Mammary microvascular endothelial cell (primary cell): ENCODE results near the genes MIOX and RABL2B.

- RAMPAGE, long total RNA = no peak
These were observed 8.5 kb upstream of the MAPK11 start for GRCh38 chr22:50278417-50279301.

- RAMPAGE, long total RNA = no peak
These were observed 7.2 kb downstream of the PLXNB2 start for GRCh38 chr22:50300135-50300752.

DNA sequence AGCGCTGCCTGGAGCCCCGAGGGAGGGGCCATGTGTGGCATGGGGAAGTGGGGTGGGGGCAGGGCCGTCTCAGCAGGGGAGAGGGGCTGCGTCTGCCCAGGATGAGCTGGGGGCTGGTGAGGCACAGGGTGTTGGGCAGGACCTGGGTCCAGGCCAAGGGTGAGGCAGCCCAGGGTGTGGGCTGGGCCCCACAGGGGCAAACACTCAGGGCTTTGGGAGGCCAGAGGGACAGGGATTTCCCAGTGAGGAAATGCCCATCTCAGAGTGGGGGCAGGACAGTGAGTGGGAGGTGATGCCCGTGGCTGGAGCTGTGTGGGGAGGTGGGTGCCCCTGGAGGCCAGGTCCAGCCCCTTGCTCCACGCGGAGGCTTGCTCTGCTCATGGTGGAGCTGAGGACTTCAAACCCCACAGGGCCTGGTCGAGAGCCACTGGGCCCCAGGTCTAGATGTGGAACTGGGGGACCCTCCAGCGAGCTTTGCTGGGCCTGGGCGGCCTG, 5.3 kb downstream of the PLXNB2 start:
- RAMPAGE, long total RNA = no peak

DNA sequence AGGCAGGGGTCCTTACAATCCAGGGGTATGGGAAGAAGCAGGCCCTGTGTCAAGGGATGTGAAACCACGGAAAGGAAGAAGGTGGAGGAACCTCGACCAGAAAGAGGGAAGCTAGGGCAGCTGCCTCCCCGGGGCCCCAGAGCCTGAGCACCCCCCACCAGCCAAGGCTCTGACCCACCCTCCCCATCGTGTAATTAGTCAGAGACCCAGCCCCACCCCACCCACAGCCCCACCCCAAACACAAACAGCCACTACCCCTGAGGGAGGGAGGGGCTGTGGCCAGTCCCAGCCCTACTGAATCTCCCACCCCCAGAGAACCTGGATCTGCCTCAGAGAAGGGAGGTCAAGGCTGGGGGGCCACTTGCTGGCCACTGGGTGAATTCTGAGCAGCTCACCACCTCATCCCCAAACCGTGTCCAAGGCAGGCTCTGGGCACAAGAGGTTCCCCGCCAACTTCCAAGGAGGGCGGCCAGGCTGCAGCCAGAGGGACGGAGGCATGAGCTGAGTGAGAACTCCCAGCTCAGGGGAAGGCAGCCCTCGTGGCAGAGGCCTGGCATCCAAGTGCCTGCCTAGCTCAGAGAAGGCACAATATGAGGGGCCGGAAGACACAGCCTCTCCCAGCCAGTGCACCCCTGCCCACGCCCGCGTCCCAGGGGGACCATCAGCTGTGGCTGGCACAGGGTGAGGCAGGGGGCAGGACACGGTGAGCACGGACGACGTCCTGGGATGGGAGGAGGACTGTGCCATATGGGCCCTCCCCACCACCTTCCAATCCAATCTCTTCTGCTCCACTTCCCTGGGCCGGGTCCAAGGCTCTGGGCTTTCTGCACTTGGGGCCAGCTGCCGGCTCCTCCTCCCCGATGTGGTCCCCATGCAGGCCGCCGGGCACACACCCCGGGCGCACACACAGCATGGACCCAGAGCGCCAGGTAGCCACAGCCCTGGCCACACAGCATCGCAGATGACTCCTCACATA, 2.7 kb downstream of the PLXNB2 start:
- RAMPAGE, long total RNA = no peak

DNA sequence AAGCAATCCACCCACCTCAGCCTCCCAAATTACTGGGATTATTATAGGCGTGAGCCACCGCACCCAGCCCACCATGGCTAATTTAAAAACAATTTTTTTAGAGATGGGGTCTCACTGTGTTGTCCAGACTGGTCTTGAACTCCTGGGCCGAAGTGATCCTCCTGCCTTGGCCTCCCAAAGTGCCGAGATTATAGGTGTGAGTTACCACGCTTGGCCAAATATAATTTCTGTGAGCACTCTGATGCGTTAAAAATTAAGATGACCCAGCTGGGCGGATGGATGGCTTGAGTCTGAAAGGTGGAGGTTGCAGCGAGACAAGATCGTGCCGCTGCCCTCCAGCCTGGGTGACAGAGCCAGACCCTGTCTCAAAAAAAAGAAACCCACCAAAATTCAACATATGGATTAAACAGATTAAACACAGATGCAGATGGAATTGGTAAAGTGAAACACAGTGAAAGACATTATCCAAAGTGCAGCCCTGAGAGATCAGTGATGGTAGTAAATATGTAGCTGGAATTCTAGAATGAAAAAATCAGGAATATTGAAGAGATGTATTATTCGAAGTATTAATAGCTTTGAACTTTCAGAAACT, 30.9 kb downstream of the PPP6R2 start:
- RAMPAGE, long total RNA = no peak

DNA sequence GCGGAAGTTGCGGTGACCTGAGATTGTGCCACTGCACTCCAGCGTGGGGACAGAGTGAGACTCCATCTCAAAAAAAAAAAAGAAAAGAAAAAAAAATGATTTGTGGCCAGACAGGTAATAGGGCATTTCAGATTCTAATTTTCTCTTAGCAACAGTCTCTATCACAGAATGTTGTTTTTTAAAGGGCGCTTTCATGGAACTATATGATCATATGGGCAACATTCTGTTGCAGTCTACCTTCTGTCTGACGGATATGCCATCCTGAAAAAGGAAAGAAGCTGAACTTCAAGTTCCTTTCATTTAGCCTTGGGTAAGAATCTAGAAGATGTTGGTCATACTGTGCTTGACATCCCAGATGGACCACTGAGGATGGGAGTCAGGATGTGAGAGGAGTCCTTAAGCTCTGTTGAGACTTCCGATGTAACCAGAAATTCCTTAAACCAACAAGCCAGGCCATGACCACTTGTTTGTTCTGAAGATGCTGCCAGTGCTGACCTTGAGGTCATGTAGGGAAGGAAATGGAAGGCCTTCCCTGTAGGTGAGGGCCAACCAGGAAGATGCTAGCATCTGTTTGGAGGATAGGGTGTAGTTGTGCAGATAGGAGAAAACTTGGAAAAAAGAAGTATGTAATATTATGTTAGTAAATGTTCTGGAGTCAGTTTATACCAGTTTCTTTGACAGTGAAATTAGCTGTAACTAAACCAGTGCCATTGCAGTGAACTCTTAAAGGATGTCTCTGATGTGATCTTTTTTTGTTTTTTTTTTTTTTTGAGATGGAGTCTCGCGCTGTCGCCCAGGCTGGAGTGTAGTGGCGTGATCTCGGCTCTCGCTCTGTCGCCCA, 45.9 kb downstream of the PPP6R2 start:
- RAMPAGE, long total RNA = no peak

GRCh38 chr22:50391721-50392243, 48.7 kb downstream of the PPP6R2 start:
- RAMPAGE, long total RNA = no peak

GRCh38 chr22:50436428-50437328, 38.2 kb downstream of the SBF1 start:
- RAMPAGE, long total RNA = no peak

DNA sequence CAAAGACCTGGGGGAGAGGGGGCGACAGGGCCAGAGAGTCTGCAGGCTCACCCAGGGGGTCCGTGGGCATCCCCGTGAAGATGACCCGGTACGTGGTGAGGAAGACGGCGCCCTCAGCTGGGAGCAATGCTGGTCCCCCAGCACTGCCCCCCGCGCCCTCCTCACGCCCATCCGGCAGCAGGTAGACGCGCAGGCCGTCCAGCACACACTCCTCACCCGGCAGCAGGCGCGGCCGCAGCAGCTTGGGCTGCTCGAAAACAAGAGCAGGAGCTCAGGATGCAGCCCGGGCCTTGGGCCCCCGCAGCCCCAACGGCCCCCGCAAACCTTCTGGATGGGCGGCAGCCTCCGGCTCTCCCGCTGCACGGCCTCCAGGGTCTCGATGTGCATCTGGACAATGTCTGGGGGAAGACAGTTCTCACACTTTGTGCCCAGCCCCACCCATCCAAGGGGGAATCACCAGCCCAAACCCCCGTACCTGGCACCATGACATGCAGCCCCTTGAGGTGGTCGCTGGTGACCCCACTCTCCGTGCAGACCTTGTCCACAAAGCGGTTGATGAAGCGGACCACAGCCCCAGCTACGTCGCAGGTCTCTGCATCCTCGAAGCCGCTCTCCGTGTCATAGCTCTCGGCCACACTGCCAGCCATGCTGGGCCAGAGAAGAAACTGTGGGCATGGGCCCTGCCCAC, 13.2 kb downstream of the SBF1 start:
- RAMPAGE, long total RNA = no peak

DNA sequence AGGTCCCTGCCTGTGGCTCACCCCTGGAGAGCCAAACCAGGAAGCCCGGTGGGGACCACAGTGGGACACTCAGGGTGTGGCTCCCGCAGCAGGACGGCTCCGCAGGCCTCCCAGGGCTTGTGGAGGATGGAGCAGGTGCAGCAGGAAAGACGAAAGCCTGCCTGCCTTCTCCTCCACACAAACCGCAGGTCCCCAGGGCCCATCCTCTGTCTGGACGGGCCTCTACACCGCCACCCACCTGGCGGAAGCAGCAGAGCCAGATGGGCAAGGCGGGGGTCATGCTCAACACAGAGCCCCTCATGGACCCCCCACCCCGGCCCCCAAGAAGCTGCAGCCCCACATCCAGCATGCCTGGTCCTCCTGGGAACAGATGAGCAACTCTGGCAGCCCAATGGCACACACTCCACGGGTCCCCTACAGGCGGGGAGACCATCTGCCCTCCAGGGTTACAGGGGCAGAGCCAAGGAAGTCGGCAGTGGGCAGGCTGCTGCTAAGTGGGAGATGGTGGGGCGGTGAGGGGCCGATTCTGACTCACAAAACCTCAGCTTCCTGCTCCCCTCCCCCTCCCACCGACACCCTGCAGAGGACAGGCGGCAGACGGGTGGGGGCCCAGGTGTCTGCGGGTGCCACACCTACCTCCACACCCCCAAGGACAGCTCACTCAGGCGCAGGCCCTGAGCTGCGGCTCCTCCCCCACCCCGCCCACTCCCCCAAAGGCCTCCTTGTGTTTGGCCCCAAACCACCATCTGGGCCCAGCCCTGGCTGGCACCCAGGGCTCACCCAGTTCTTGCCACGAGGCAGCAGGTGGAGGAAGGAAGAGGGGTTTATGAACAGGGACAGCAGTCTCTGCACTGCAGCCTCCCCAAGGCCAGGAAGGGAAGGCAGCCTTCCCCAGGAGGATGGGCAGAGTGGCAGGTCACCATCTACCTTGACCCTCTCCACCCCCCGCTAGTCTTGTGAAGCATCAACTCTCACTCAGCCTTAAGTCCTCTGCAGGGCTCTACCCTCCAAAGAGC, 5.1 kb downstream of the SBF1 start:
- RAMPAGE, long total RNA = no peak

- RAMPAGE, long total RNA = no peak
These were observed at the start of gene MIOX for GRCh38 chr22:50486555-50487348. MIOX (plus strand) TSS chr22:50486859.

DNA sequence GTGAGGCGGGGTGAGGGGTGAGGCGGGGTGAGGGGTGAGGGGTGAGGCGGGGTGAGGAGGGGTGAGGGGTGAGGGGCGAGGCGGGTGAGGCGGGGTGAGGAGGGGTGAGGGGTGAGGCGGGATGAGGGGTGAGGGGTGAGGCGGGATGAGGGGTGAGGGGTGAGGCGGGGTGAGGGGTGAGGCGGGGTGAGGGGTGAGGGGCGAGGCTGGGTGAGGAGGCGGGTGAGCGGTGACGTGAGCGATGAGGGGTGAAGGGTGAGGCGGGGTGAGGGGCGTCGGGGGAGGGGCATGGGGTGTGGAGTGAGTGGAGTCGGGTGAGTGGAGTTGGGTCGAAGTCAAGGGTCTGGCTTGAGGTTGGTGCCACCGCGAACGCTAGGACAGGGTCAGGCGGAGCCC, 314 bp downstream of the SYCE3 start:
- RAMPAGE, long total RNA = no peak

GRCh38 chr22:50583242-50583765, 655 bp upstream of the CHKB start:
- RAMPAGE, long total RNA = no peak

DNA sequence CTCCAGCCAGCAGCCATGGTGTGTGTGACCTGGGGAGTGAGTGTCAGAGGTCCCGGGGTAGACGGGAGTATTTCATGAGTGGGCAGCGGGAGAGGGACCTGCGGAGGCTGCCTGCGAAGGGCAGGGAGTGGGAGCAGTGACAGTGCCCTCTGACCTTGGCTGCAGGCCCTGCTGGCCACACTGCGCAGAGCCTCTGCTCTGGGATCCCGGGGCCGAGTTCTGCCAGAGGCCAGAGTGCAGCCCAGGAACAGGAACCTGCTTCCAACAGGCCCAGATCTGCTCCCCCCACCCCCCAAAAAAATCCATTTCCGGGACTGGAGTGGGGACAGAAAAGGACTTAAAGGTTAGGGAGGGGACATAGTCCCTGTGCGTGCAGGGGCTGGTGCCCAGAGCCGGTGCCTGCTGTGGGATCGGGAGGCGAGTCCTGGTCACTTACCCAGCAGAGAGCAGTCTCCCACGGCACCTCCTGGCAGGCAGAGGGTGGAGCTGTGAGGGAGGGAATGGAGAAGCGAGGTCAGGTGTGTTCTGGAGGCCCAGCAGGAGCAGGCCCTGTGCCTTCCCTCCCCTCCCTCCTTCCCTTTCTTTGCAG, 37.1 kb upstream of the ACR start:
- RAMPAGE, long total RNA = no peak

DNA sequence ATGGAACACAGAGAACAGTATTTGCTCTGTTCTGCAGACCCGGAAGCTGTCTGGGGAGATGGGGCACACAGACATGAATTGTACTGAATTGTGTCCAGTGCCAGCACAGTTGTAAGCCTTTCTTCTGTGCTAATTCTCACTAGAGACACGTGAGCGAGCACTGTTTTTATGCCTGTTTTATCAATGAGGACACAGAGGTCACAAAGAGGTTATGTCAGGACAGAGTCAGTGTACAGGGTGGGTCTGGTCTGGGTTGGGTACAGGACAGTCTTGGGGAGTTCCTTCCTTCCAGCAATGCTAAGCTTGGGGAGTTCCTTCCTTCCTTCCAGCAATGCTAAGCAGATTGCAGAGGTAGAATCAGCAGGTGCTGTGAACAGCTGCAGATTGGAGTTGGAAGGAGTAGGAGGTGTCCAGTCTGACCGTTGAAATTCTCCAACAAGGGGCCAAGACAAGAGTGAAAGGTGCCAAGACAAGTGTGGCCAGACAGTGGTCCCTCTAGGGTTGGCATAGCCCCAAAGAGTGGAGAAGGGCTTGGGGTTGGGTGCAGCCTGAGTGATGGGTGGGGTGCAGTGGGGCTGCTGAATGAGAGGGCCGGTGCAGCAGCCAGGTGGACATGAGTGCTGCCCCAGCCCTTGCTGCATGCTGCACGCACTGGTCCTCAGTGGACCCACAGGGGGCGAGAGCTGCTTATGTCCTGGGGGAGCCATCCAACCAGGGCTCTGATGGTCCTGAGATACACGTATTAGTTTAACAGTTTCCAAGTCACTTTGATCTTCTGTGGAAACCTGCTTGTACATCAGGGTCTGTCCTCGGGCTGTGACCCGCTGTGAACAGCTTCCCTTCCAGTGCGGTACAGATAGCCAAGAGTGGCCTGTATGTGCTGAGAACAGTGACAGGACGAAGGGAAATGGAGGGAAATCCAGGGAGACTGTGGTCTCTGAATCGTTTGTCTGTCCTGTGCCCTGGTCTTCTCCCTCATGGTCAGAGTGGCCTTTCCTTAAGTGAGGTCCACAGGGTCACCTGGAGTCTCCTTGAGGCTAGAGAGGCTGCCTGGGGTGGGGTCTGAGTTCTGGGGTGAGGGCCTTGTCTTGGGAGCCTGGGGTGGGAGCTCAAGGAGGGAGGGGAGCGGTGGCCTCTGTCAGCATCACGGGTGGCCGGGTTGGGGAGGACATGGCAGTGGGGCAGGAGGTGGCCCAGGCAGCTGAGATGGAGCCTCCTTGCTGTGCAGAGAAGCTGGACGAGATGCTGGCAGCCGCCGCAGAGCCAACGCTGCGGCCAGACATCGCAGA, 23.9 kb upstream of the ACR start:
- RAMPAGE, long total RNA = no peak

- RAMPAGE, long total RNA = no peak
These were observed 16.8 kb upstream of the ACR start for GRCh38 chr22:50721230-50721656.

DNA sequence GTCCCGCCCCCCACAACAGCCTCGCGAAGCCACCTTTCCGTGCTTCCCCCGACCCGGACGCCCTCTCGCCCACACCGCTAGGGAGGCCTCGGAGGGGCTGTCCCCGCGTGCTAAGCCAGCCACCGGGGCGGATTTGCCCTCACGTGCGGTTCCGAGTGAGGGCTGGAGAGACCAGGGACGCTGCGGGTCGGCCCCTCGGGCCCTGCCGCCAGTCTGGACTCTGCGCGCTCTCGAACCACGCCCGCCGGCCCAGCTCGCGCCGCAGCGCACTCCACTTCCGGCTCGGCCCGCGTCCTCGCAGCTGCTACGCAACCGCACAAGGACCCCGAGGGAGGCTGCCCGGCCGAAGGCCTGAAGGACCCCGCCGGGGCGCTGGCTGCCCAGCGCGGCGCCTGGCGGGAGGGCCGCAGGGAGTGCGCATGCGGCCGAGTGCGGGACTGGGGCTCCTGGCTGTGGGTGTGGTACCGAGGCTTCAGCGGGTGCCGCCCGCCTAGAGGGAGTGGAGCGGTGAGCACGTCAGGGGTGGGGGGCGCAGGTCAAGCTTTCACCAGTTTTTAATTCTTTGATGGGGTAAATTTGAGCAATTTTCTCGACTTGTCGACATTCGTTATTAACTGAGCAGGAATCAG, at the start of gene RABL2B:
Gene RABL2B, minus strand, starts transcription at position 279 of the 629 bp plus-strand sequence.
- RAMPAGE, long total RNA = start-site peak on the plus strand centred at position 453 of the sequence, 89 bp wide, 2,501 and 1,208 reads in 2 replicates